GM12892 (cell line): Measurements from ENCODE around the genes MRPL19 and CTNNA2.

DNA sequence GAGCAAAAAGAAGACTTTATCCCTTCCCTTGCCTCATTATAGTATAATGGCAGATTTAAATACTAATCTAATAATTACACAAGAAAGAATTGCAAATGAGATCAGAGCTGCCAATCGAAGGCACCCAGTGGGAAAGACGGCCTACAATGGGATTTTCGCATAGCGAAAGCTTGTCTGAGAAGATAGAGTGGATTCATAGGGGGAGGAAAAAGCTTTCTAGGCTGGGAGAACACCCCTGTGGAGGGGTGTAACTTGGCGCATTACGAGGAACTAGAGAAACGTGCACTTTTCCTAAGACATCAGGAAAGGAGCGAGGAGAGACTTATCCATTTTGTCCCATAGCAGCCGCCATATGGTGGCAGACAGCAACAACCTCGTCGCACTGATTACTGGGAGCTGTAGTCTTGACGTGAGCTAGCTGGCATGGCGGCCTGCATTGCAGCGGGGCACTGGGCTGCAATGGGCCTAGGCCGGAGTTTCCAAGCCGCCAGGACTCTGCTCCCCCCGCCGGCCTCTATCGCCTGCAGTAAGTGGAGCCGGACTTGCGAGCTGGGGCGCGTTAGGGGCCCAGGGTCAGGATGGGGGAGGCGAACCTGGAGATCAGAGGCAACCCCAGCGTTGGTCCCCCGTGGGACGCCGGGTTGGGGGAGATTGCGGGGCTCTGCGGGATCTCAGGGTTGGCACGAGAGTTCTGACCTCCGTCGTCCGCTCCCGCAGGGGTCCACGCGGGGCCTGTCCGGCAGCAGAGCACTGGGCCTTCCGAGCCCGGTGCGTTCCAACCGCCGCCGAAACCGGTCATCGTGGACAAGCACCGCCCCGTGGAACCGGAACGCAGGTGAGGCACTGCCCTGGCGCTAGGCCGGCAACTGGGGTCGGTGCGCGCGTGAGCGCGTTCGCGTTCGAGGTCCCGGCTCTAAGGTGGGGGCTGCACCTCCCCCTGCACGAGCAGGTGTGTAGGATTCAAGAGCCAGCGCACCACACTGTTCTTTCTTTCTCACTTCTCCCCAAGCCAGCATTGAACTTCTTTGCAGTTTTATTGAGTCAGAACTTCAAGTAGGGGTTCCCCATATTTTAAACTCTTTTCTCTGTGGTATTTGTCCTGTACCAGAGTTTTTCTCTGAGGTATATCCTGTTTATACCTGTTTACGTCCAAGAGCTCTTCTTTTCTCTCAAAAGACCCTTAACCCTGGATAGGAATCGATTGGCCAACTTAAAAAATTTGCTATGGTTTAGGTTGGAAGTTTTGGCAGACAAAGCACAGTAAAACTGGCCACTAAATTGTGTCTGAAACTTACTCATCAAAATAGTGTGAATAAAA is at the start of gene MRPL19:
Gene MRPL19, plus strand, starts transcription at position 399 of the 1,318 bp plus-strand sequence.
- RRBS, result 1% methylated on average over 14 of the region's 66 CpGs

- RRBS, result no CpG with 5 or more reads among the region's 3 CpGs
Observed at GRCh38 chr2:75709032-75709669, 1.6 kb downstream of the GCFC2 start.

DNA sequence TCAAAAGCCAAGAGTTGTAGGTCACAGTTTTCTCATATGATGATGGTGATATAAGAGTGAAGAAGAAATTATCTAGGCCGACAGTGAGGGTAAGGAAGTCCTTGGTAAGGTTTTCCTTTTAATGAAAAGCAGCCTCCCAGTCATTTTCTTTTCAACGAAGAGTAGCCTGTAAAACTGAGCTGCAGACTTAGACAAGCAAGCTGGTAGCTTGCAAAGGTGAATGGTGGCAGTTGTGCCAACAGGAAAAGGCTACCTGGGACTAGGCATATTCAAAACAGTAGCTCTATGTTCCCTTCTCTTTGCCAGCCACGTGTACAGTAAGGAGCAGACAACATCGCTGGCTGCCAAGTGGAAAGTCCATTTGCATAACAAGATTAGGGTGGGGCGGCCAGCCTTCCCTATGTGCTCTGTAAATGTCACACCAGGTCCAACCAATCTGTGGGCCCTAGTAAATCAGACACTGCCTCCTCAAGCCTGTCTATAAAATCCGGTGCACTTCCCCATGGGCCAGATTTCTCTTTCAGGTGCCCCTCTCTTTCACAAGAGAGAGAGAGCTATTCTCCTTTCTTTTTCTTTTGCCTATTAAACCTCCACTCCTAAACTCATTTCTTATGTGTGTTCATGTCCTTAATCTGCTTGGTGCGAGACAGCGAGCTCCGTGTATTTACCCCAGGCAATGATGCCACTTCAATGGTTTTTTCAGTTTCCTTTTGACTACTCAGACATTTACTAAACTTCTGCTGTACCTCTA is 297.3 kb upstream of the GCFC2 start:
- RRBS, result no CpG with 5 or more reads among the region's 9 CpGs

DNA sequence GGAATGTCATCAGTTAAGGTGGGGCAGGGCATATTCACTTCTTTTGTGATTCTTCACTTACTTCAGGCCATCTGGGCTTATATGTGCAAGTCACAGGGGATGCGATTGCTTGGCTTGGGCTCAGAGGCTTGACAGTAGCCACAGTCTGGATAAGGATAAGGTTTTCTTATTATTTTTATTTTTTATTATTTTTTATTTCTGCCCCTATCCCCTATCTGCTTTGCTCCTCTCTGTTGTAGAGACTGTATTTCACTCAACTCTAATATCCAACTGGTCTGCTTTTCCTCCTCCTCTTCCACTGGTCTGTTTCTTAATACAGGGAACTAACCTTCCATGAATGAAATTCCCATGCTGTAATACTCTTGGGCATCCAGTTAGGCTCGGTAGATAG is 868.9 kb upstream of the GCFC2 start:
- RRBS, result no CpG with 5 or more reads among the region's 2 CpGs

GRCh38 chr2:77521397-77521841 is 757 bp downstream of the LRRTM4 start:
- RRBS, result no CpG with 5 or more reads among the region's 9 CpGs

- RRBS, result no CpG with 5 or more reads among the region's 17 CpGs
Observed at GRCh38 chr2:78541585-78542434, 483.7 kb upstream of the REG3G start.

- RRBS, result no CpG with 5 or more reads among the region's 2 CpGs
Observed at GRCh38 chr2:79119941-79120387, 324 bp upstream of the REG1A start.

- RRBS, result 13% methylated on average over 1 of the region's 91 CpGs
Observed at GRCh38 chr2:79512468-79513709, at the start of gene CTNNA2. CTNNA2 (plus strand) TSS chr2:79513051.

- RRBS, result no CpG with 5 or more reads among the region's 5 CpGs
Observed at GRCh38 chr2:79631395-79631744, 118.5 kb downstream of the CTNNA2 start.

GRCh38 chr2:80520295-80520693 is 215.7 kb upstream of the LRRTM1 start:
- RRBS, result no CpG with 5 or more reads among the region's 5 CpGs

DNA sequence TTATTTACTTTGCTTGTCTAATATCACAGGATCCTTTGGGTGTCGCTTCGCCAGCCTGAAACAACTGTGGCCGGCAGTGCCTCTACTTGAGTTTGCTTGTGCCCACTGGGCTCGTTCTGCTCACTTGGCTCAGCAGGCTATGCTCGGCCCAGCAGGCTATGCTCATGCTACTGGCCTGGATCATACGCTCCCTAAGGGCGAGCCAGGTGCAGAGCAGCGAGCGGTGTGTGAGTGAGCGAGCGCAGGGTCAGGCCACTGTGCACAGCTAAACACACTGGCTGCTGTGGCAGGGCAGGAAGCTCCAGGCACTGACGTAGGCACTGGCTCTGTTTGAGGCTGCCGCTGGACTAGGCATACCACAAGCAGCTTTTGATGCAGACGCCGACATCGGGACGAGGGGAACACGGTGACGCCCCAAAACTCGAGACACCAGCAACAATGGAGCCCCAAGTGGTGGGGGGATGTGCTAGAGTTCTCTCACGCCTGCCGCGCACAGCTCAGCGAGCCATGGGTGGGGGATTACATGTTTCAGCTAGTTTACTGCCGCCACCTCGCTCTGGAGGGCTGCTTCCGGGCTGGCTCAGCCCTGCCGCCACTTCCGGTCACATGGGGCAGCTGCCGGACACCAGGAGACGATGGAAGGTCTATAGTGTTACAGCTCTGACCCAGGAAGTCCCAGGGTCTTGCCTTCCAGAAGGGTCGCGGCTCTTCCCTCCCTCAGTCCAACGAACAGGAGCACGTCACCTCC is 1176.7 kb upstream of the LRRTM1 start:
- RRBS, result no CpG with 5 or more reads among the region's 35 CpGs

- RRBS, result no CpG with 5 or more reads among the region's 2 CpGs
Observed at GRCh38 chr2:82811466-82811857, 1647.6 kb downstream of the SUCLG1 start.

- RRBS, result no CpG with 5 or more reads among the region's 3 CpGs
Observed at GRCh38 chr2:84897933-84898903, 7.2 kb upstream of the TMSB10 start.

- RRBS, result 0% methylated on average over 3 of the region's 46 CpGs
Observed at GRCh38 chr2:84905957-84906948, 797 bp downstream of the TMSB10 start.

GRCh38 chr2:84906949-84907767 is 1.7 kb downstream of the TMSB10 start:
- RRBS, result no CpG with 5 or more reads among the region's 14 CpGs

DNA sequence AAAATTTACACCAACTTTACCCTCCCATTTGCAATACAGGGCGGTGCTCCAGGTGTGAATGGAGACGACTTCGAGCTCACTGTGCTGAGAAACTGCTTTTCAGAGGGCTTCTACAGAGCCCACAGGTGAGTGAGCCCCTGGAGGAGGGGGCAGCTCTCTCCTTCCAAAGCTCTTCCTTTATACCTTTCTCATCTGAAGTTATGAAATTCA is 29.9 kb upstream of the KCMF1 start:
- RRBS, result no CpG with 5 or more reads among the region's 3 CpGs

DNA sequence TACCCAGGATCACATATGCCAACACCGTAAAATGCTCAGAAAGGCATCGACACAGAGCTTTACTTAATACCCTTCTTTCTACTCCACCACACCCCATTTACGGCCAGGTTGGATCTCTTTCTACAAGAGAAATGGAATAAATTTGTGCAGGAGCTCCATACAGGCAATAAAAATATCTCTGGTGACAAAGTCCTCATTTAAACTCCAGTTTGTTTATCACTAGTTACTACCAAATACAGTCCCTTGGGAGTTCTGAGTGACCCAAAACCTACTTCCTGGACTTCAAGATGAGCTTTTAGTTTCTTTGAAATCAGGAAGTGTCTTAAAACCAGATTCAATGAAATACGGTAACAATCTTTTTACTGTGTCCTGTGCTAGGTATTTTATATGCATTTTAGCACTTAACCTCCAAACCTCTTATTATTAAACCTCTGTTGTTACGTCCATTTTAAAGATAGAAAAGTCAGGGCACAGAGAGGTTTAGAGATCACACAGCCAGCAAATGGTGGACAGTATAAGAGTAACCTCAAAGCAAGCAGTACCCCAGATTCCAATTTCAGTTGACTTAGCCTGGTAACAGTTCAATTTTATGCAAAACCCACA is 1.5 kb upstream of the KCMF1 start:
- RRBS, result no CpG with 5 or more reads among the region's 5 CpGs

- RRBS, result 1% methylated on average over 18 of the region's 55 CpGs
Observed at GRCh38 chr2:84971836-84972459, 987 bp downstream of the KCMF1 start.

- RRBS, result no CpG with 5 or more reads among the region's 14 CpGs
Observed at GRCh38 chr2:84986650-84987833, 16.1 kb downstream of the KCMF1 start.

GRCh38 chr2:84991292-84991900 is 20.4 kb downstream of the KCMF1 start:
- RRBS, result no CpG with 5 or more reads among the region's 3 CpGs